Colon Carcinoma Metastatic in the Brain (tissue), 2 donors: ENCODE measurements around a stretch of chr1.

DNA sequence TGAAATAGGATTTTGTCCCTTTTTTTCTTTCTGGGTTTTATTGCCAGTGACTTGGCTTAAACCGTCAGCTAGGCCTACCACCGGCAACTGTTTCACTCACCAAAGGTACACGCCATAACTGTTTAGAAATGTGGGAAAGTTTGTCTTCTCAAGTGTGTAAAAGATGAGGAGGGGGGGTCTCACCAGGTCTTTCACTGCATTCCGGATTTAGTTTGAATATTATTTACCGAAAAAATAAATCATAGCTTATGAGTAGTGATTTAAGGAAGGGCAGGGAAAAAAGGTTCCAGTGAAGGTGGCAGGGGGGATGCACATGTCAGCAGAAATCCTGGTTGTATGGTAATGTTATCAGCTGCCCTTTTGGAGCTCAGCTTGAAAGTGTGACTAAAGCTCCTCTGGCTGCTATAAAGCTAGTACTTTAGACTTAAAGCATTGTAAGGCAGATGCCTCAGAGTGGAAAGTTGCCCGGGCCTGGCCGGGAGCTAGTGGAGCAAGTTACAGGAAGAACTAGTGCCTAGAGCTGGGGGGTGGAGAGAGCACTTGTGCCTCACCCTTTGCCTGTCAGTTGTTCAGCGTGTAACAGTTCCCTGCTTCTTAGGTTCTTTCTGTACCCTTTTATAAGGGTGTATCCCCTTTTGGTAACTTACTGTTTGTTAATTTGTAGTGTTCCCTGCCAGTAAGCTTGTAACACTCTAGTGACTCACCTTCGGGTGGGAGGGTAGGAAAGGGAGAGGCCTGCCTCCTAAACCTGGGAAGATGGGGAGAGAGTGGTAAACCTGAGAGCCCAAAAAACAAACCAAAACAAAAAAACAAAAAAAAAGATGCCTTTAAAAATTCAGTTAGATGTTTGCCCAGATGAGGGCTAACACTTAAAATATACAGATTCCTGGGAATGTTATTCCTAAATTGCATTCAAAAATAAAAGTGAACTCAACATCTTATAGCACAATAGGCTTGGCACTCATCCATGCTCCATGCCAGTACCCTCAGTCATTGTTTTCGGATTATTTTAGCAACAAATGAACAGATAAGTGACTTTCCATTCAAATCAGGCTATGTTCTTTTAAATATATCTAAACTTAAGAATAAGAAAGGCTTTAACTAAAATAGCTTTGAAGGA lies 3.3 kb downstream of the ATP1A1 start:
- PRO-cap, 2 experiments = peak in 1 of 2 experiments; most common plus-strand start position 451 of the sequence (in 1); most common minus-strand start position 412 of the sequence (in 1)

DNA sequence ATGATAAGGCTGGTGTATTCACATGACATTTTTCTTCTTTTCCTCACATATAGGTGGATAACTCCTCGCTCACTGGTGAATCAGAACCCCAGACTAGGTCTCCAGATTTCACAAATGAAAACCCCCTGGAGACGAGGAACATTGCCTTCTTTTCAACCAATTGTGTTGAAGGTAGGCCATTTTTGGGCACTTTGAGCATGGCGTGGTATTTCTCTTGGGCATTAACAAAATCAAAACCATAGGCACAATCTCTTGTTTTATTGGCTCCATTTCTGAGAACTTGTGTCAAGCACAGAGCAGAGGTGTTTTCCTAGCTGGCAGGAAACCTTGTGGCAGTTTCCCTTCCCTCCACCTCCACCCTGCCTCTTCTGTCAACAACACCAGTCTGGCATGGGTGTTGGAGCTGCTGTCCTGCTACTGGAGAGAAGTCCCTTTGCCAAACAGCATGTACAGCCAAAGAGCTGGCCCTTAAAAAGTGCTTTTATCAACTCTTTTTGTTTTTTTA lies 15.9 kb downstream of the ATP1A1 start:
- PRO-cap, 2 experiments = no peak in any of the 2 experiments

- PRO-cap, 2 experiments = no peak in any of the 2 experiments
These were observed 60.4 kb downstream of the ATP1A1 start for GRCh38 chr1:116433165-116434137.

GRCh38 chr1:116559307-116559876 lies 11.4 kb downstream of the CD58 start:
- PRO-cap, 2 experiments = no peak in any of the 2 experiments

- PRO-cap, 2 experiments = no peak in any of the 2 experiments
These were observed 29.1 kb upstream of the IGSF3 start for GRCh38 chr1:116696578-116696999.

DNA sequence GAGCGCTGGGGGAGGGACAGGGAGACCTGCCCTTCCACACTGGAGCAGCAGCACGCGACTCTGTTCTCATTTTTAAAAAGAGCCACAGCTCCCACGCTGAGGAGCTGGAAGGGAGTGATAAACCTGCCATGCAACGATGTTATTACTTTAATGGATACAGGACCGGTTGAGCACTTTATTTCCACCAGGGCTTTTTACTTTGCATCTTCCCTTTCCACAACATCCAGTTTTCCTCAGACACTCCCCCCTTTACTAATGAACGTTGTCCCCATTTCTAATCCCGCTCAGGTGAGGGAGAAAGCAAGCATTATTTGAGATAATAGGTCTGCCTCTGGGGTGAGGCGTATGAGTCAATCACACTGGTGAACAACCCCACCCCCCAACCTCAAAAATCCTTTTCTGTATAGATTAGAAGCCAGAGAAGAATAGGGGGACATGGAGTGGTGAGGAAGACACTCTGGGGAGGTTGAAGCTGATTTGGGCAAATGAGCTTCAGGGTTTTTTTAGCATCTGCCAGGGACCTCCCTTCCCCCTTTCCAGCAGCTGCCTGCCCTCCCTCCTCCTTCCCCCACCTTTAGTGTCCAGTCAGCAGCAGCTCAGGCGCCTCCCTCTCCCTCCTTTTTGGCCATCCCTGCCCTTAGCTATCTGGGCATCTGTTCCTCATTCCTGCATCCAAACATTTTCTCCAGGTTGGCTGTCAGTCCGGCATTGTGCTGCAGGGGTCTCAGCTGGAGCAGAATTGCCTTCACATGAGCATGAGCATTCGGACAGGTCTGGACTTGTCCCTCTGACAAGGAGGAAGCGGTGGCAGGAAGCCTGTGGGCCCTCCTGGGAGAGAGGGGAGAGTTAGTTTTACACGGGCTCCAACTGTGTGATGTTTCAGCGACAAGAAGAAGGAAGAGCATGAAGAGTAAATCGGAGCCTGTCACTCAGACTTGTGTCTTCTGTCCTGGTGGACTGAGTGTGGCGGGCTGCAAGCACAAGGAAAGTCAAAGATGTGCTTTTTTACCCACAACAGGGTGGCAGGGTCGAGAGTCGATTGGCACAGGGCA lies 30.8 kb upstream of the PTGFRN start:
- PRO-cap, 2 experiments = no peak in any of the 2 experiments

DNA sequence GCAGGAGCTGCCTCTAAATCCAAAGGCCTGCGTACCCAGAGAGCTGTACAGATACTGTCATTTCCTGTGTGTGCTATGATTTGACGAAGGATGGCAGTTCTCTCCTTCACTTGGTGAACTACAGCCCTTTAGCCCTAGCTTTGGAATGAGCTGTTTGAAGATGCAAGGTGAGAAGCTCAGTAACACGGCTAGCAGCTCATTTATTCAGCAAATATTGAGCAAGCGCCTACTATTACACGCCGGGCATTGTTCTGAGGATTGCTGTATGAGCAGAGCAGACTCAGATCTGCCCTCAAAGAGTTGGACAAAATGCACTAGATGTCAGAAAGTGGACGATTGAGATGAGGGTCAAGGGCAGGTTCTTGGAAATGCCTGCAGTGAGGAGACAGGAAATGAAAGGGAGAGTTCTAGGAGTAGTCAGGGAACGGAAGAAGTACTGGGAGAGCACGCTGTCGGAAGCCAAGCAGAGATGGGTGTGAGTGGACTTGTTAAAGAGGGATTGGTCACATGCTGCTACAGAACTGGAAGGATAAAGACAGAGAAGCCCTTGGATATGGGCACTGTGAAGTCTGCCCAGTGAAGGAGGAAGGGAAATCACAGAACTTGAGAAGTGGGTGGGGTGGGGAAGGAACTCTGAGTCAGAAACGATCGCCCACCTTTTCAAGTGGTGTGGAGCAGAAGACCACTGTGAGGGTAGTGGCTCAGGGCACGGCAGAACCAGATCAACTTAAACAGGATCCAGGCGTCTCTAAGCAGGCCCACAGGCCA lies 7.0 kb downstream of the PTGFRN start:
- PRO-cap, 2 experiments = no peak in any of the 2 experiments

- PRO-cap, 2 experiments = no peak in any of the 2 experiments
These were observed 32.5 kb downstream of the PTGFRN start for GRCh38 chr1:116942205-116942629.

DNA sequence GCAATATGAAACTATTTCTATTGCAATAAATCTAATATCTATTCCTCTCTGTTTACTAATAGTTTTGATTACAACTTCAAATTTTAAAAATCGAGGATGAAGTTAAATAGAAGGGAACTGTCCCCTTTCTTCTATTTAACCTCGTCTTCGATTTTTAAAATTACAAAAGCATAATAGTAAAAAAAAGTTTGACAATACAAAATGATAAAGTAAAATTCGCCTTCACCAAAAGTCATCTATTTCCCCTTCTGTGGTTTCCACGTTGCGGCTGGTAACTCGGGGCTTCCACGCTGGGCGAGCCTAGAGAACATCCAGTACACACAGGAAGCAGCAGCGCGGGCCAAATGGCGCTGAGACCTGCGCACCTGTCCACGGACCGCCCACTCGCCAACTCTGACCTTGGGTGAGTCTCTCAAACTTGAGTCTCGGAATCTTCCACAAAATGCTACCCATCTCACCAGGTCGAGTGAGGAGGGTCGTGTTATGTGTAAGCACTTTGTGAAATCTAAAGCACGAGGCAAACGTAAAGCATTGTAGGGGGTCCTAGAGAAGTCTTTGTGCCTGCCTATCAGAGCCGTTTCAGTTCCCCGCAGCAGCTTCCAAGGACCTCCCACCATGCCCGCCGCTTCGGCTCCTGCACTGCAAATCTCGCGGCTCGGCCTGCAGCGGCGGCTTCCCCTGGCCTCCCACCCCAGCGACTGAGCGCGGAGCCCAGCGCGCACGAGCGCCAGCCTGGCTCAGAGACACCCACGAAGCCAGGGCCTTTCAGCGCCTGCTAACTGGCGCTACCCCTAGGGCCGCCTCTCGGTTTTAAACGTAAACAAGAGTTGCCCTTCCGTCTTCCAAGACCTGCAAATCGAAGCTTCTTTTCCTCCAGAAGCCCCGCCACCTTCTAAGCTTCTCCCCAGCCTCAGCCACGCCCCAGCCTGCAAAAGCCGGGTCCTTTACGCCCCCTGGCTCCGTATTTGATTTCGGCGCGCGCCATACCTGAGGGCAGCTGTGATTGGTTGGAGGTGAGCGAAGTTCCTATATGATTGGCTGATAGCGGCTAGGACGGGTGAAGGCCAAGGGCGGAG lies 641 bp upstream of the TTF2 start:
- PRO-cap, 2 experiments = peak in 2 of 2 experiments; most common plus-strand start position 330 of the sequence (in 1); most common minus-strand start position 894 of the sequence (in 2)

DNA sequence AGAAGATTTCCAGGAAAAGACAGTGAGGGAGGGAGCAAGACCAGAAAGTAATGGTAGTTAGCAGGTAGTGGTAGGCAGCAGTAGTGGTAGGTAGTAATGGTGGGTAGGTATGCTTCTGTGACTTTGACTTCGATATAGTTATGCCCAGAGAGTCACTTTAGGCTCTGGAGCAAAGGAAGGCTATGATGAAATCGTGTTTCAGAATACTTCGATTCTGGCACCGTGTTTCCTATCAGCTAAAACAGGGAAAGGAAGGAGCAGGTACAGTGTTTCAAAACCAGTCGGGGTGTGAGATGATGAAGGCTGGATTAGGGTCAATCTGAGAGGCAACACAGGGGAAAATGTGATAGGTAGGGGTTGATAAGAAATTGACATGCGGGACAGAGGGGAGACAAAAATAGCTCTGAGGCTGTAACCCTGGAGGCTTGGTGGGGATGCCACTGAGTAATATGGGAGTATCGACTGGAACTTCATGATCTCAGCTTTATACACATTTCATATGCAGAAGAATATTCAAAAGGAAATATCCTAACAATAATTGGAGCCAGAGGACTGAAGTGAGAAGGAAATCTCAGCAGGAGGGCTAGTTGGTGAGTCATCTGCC lies 25.2 kb upstream of the TRIM45 start:
- PRO-cap, 2 experiments = no peak in any of the 2 experiments

GRCh38 chr1:117367876-117368219 lies 599 bp downstream of the MAN1A2 start:
- PRO-cap, 2 experiments = no peak in any of the 2 experiments

DNA sequence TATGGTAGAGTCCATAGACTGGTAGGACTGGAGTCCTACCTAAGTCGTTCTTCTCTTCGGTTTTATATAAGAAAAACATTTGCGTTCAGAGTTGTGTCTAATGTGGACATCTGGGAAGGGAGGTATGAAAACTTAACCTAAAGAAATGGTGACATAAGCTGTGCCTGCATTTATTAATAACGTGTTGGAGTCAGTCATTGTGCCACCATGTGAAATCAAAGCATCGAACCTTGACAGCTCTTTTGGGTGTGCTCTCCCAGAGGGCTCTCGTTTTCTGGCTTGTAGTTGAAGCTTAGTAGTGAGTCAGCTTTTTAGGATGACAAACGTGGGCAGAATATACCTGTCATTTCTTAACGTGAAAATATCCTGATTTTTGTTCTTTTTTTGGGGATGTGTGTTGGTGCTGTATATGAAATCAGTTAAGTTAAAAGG lies 1.4 kb downstream of the MAN1A2 start:
- PRO-cap, 2 experiments = no peak in any of the 2 experiments

- PRO-cap, 2 experiments = no peak in any of the 2 experiments
These were observed 82.3 kb downstream of the MAN1A2 start for GRCh38 chr1:117449434-117450148.

GRCh38 chr1:117608213-117608549 lies 2.3 kb downstream of the TENT5C start:
- PRO-cap, 2 experiments = no peak in any of the 2 experiments

DNA sequence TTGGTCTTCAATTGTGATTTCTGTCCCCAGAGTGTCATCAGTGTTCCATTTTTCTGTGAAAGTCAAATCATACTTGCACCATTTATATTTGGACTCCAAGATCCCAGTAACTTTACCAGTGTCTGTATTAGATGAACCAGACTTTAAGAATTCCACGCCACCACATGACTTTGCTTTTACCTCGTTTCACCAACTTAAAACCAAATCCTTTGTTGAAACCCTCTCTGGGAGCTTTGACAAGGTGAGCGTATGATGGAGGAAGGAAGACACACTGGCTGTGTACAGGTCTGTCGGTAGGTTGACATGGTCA lies 35.5 kb downstream of the TENT5C start:
- PRO-cap, 2 experiments = no peak in any of the 2 experiments

DNA sequence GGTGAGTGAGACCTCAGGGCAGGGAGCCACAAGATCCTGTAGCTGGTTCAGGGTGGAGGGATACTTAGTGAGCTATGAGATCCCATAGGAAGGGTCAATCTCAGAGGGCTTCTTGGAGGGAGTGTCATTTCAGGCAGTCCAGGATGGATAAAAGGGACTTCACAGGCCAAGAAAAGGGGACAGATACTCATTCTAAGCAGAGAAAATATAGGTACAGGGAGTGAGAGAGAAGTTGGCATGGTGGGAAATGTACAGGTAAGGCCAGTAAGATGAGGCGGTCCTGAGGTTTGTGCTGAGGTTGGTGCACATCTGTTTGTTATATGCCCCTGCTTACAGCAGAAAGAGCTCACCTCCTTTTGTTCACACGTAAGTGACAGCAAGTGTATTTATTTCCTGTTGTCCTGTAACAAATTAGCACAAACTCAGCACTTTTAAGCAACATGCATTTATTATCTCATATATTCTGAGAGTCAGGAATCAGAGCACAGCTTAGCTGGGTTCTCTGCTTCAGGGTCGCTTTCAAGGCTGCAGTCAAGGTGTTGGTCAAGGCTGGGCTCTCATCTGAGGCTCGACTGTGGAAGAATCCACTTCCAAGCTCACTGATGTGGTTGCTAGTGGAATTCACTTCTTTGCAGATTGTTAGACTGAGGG lies 45.7 kb downstream of the TENT5C start:
- PRO-cap, 2 experiments = no peak in any of the 2 experiments

- PRO-cap, 2 experiments = no peak in any of the 2 experiments
These were observed 58.4 kb downstream of the TENT5C start for GRCh38 chr1:117664063-117664912.

DNA sequence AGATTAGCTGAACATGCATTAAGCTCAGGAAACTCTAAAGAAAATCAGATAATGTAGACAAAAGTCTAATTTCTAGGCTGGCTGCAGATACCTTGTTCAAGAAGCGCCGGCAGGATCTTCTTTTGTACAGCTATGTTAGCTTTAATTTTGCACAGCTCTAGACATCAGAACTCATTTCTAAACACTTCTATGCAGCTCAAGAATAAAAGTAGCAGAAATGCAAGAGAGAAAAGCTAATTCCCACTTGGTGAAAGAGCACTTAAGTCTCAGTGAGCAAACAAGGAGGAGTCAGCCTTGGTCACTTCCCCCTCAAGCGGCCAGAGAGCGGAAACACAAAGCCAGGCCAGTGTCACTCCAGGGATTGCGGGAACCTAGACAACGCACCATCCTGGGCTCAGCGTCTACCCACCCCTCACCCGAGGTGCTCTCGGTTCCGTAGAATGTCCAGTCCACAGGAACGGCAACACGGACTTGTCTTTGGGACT lies 734 bp downstream of the GDAP2 start:
- PRO-cap, 2 experiments = peak in 2 of 2 experiments; most common plus-strand start position 320 of the sequence (in 2)

GRCh38 chr1:118461737-118462084 lies 276.7 kb upstream of the SPAG17 start:
- PRO-cap, 2 experiments = no peak in any of the 2 experiments

DNA sequence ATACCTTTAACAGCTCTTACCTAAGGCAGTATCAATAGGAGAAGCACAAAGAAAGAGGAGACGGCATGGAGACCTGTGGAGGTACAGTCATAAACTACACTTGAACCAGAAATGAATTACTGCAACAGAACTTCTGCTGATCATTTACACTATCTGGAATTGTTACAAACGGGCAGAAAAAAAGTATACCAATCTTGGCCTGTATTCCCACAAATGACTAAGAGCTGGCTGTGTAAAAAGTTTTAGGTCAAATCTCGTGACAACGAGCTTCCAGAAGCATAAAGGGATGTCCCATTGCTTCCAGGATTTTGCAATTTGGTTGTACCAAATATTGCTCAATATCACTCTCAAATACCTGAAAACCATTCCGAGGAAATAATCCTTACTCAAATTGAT lies 175.7 kb downstream of the TBX15 start:
- PRO-cap, 2 experiments = no peak in any of the 2 experiments